Measurements from ENCODE around the gene KIDINS220.

GRCh38 chr2:7563808-7564322 lies 646.7 kb downstream of the RNF144A start:
- PRO-cap, result no peak
- RAMPAGE, long total RNA, 5 experiments, result no peak in any of the 5 experiments
- RRBS, result no CpG with 5 or more reads among the region's 6 CpGs

- PRO-cap, result no peak
- RAMPAGE, long total RNA, 5 experiments, result no peak in any of the 5 experiments
- RRBS, result no CpG with 5 or more reads among the region's 5 CpGs
Observed at GRCh38 chr2:7567504-7568052, 650.4 kb downstream of the RNF144A start.

- PRO-cap, result unidirectional peak, plus-strand start at chr2:7725780; unidirectional peak, plus-strand start at chr2:7725805
- RAMPAGE, long total RNA, 5 experiments, result start-site peak on the plus strand in 1 of 5 experiments, at chr2:7725727-7725805 at its widest, 17 reads per replicate
- RRBS, result no CpG with 5 or more reads among the region's 10 CpGs
Observed at GRCh38 chr2:7725174-7725970, 808.2 kb downstream of the RNF144A start.

- PRO-cap, result no peak
- RAMPAGE, long total RNA, 5 experiments, result no peak in any of the 5 experiments
- RRBS, result no CpG with 5 or more reads among the region's 2 CpGs
Observed at GRCh38 chr2:8058801-8059101, 623.1 kb upstream of the ID2 start.

DNA sequence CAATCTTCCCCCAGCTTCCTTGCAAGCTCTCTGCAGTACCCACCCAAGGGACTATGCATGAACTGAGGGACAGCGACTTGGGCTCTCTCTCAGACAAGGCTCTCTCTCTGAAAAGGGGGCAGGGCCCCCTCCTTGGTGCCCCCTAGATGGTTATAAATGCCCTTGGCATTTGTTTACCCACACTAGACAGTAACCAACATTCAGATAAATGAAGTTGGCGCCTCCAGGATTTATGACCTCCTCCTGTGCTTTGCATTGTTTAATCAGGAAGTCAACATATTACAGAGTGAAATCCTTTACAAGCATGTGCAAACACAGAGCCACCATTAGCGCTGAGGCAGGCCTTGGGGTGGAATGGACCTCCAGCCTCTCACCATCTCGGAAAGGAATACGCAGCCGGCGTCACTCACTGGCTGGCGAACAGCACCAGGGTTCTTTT lies 547.3 kb upstream of the ID2 start:
- PRO-cap, result no peak
- RAMPAGE, long total RNA, 5 experiments, result no peak in any of the 5 experiments
- RRBS, result no CpG with 5 or more reads among the region's 8 CpGs

- PRO-cap, result no peak
- RAMPAGE, long total RNA, 5 experiments, result no peak in any of the 5 experiments
- RRBS, result no CpG with 5 or more reads among the region's 6 CpGs
Observed at GRCh38 chr2:8140963-8141960, 540.6 kb upstream of the ID2 start.

- PRO-cap, result no peak
- RAMPAGE, long total RNA, 5 experiments, result no peak in any of the 5 experiments
- RRBS, result 98% methylated on average over 1 of the region's 21 CpGs
Observed at GRCh38 chr2:8219900-8220580, 461.8 kb upstream of the ID2 start.

DNA sequence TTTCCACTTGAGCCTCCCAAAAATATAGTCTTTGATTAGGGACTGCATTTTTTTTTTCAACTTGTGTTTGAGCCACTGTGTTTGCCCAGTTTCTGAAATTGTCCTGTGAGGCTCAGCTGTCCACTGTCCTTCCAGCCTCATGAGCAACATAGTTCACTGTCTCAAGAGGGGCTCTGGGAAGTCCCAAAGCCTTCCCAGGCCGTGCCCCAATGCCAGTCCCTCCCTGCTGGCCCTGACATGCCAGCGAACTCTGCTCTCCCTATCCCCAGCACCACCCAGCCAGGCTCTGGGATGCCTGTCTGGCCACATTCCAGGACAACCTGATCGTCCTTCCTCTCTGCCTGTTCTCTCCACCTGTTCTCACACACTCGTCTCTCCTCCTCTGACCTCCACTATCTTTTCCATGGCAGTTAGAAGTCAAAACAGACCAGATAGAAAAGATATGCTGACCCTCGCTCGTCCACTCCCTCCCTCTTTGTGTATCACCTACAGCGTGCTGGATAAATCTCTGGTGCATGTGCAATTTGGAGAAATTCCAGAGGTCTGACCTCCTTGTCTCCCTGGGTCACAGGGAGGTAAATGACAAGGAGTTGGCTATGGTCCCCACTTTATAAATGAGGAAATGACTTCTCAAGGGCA lies 277.9 kb upstream of the ID2 start:
- PRO-cap, result no peak
- RAMPAGE, long total RNA, 5 experiments, result no peak in any of the 5 experiments
- RRBS, result no CpG with 5 or more reads among the region's 7 CpGs

DNA sequence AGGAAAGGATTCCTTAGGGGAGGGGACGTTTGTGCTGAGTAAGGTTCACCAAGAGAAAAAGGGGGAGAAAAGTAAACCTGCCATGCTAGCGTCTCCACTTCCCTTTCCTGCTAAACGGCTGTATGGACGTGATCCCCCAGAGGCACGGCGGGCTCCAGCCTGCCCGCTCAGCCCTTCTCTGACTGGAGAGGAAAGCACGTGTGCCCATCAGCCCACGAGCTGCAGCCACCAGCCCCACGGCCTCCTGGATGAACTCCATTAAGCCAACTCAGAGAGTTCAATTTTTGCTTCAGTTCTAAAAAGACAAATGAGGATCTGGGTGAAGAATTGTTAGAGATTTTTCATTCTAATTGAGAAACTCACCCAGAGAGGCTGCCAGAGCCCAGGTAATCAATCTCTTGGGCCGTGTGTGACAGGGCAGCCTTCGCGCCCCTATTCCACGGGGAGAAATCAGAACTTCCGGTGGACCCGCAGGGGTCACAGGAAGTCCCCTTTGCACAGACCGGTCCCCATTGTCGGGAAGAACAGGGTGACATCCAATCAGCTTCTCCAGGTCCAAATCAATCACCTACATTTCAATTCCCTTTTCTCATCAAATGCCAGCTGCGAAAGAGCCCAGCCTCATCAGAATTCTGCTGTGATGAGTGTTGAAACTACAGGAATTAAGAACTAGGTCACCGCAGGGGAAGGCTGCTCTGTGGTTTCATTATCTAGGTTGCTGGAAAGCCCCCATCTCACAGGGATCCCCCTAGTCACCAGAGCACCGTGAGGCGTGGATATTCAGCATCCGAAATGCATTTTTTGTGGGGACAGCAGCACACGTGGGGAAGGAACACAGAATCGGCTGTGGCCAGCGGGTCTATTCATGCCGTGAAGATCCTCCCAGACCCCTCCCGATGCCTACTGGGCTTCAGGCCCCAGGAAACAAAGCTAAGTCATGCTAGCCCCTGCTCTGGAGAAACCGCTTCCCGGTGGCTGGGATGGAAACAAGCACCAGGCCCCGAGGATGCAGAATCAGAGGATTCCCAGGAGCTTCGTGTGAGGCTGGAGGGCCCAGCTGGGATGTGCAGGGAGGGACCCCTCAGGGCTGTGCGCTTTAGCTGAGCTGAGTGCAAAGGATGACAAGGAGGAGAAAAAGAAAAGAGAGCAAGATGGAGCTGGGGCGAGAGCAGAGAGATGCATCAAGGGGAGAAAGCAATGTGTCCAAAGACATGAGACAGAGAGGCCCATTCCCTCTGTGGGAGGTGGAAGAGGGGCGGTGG lies 193.8 kb upstream of the ID2 start:
- PRO-cap, result no peak
- RAMPAGE, long total RNA, 5 experiments, result no peak in any of the 5 experiments
- RRBS, result no CpG with 5 or more reads among the region's 35 CpGs

- PRO-cap, result bidirectional peak, plus-strand start at chr2:8545350, minus-strand start at chr2:8545211
- RAMPAGE, long total RNA, 5 experiments, result no peak in any of the 5 experiments
- RRBS, result 30% methylated on average over 4 of the region's 31 CpGs
Observed at GRCh38 chr2:8544987-8545853, 136.6 kb upstream of the ID2 start.

DNA sequence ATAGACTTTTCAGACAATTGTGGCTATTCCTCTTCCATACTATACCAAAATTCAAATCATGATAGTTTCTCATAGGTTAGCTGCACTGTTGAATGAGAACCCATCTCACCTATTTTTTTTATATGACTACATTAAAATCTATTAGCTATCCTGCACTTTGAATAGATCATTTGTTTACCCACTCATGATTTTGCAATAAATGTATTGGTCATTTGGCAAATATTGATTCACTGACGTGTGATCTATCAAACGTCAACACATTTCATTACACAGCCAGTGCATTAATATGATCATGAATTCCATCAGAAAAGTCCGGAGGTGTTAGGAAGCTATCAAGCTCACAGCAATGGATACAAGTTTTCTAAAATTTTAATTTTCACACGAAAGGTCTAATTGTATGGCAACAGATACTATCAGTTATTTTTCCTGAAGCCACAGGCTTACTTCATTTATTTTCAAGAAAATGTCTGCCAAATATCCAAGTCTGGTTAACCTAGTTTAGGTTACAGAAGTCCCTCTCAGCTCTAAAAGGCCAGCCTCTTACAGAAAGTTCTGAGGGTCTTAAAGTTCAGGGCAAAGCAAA lies 128.2 kb upstream of the ID2 start:
- PRO-cap, result no peak
- RAMPAGE, long total RNA, 5 experiments, result no peak in any of the 5 experiments
- RRBS, result no CpG with 5 or more reads among the region's 4 CpGs

DNA sequence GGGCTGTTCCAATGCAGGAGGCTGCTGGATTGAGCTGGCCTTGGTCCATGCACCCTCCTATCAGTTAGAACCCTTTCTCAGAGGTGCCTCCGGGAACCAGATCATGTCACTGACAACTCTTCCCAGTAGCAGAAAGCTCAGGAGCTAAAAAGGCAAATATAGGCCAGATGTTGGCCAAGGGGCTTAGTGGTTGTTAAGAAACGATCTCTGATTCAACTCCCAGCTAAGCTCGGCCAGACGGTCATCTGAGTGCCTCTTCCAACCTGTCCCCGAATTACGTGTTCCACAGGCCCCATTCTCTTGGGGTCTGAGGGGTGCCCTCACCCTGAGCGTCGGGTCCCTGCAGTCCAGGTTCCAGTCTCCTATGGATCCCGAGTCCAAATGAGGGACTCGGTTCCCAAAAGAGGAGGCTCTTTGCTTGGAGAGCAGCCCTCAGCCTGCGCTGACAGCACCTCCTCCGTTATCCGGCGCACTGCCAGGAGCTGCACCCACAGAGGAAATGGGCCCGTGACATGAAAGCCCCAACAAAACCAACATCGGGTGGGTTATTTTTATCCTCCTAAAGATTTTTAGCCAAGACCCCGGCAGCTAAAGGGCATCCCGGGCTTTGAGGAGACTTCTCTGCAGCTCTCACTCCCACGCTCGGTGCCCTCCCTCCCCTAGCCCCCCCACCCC lies 106.7 kb upstream of the ID2 start:
- PRO-cap, result no peak
- RAMPAGE, long total RNA, 5 experiments, result no peak in any of the 5 experiments
- RRBS, result 62% methylated on average over 4 of the region's 20 CpGs

DNA sequence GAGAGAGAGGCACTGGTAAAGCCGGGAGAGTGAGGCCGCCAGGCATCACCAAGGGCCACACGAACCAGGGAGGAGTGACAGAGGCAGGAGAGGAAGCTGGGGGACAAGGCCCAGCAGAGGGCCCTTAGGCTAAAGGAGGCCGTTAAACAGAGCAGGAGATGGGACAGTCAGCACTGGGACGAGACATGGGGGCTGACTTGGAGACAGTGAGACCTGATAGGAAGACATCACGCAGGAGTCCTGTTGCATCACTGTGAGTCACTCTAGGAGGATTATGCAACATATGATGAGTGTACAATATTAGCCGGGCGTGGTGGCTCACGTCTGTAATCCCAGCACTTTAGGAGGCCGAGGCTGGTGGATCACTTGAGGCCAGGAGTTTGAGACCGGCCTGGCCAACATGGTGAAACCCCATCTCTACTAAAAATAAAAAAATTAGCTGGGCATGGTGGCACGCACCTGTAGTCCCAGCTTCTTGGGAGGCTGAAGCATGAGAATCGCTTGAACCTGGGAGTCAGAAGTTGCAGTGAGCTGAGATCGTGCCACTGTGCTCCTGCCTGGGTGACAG lies 83.5 kb upstream of the ID2 start:
- PRO-cap, result no peak
- RAMPAGE, long total RNA, 5 experiments, result no peak in any of the 5 experiments
- RRBS, result no CpG with 5 or more reads among the region's 14 CpGs

- PRO-cap, result no peak
- RAMPAGE, long total RNA, 5 experiments, result no peak in any of the 5 experiments
- RRBS, result no CpG with 5 or more reads among the region's 4 CpGs
Observed at GRCh38 chr2:8644493-8644830, 37.4 kb upstream of the ID2 start.

DNA sequence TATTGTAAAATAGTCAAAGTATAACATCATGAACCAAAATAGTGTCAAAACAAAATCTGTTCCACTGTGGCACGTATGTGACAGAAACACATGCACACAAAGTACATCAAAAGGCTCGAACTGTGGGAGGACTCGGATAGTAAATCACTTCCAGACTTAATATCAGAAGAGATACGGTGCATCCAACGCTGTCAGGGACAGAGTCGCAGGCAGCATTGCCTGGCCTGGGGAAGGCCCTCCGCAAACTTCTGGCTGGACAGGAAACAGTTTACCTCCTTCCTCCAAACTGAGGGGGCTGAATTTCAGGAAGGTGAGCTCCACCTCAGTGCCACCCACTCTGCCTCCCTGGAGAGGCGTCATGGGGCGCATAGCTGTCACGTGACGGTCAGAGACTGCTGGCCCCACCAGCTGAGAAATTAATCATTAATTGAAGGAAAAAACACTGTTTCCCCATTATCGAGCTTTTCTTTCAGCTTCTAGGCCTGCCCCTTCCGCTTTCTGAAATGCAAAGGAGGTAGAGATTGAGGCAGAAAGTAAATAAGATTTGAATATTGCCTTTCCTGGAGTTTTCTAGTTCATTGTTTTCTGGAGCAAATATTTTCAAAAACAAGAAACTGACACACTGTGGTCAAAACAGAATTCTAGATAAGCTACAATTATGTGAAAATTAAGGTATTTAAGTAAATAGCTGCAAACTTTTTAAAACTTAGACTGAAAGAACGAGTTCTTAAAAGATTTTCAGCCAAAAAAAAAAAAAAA lies 1.6 kb upstream of the ID2 start:
- PRO-cap, result bidirectional peak, plus-strand start at position 109 of the sequence, minus-strand start outside the sequence; bidirectional peak, plus-strand start at position 165 of the sequence, minus-strand start at position 250 of the sequence; unidirectional peak, minus-strand start at position 288 of the sequence; unidirectional peak, minus-strand start at position 339 of the sequence
- RAMPAGE, long total RNA, 5 experiments, result no peak in any of the 5 experiments
- RRBS, result no CpG with 5 or more reads among the region's 14 CpGs

DNA sequence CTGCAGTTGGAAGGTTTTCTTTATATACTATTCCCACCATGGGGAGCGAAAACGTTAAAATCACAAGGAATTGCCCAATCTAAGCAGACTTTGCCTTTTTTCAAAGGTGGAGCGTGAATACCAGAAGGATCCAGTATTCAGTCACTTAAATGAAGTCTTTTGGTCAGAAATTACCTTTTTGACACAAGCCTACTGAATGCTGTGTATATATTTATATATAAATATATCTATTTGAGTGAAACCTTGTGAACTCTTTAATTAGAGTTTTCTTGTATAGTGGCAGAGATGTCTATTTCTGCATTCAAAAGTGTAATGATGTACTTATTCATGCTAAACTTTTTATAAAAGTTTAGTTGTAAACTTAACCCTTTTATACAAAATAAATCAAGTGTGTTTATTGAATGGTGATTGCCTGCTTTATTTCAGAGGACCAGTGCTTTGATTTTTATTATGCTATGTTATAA lies 2.1 kb downstream of the ID2 start:
- PRO-cap, result no peak
- RAMPAGE, long total RNA, 5 experiments, result no peak in any of the 5 experiments
- RRBS, result no CpG with 5 or more reads among the region's 3 CpGs

- PRO-cap, result no peak
- RAMPAGE, long total RNA, 5 experiments, result no peak in any of the 5 experiments
- RRBS, result 1% methylated on average over 56 of the region's 75 CpGs
Observed at GRCh38 chr2:8685528-8686346, 3.9 kb downstream of the ID2 start.

- PRO-cap, result bidirectional peak, plus-strand start at chr2:8837702, minus-strand start at chr2:8837592
- RAMPAGE, long total RNA, 5 experiments, result start-site peak on the minus strand in 5 of 5 experiments, at chr2:8837592-8837630 at its widest, 107 to 505 reads per replicate
- RRBS, result 1% methylated on average over 34 of the region's 73 CpGs
Observed at GRCh38 chr2:8837138-8838096, at the start of gene KIDINS220. Gene KIDINS220 (minus strand): TSS chr2:8837613.

DNA sequence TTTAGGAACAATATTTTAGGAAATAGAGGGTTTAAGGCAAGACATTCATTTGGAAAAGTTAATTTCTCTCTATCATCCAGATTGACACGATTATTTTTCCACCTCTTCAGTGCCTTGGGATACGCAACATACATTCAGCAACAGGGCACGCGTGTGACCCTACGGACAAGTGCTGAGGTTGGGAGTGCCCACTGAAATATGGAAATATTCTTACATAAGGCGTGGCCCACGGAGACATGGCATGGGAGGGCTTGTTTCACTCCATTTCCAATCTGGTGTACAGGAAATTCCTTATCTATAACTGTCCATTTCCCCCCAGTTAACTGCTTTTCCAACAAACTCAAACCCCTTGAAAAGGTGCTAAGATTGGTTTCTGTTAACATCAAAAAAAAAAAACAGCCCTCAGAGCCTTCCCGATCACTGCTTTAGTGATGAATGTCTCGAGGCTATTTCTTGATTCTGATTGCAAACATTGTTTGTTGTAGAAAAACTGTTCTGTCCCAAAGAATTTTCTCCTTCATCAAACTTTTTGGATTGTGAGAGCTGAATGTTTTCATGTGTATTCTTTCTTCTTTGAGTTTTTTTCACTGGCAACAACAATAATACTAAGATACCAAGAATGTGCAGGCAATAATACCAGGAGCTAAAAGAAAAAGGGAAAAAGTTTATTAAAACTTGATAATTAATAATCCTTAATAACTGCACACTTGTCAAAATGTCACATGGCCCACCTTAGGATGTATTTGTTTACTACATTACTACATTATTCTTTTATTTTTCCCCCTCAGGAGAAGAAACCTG lies 21.0 kb upstream of the KIDINS220 start:
- PRO-cap, result no peak
- RAMPAGE, long total RNA, 5 experiments, result start-site peak on the minus strand in 3 of 5 experiments, centred at positions 291 to 538 of the sequence, 6 to 34 reads per replicate
- RRBS, result no CpG with 5 or more reads among the region's 9 CpGs

- PRO-cap, result no peak
- RAMPAGE, long total RNA, 5 experiments, result start-site peak on the minus strand in 1 of 5 experiments, at chr2:8897291-8897360 at its widest, 8 reads per replicate
- RRBS, result no CpG with 5 or more reads among the region's 5 CpGs
Observed at GRCh38 chr2:8897012-8897956, 59.9 kb upstream of the KIDINS220 start.